ENCODE measurements around the gene PVALEF.

DNA sequence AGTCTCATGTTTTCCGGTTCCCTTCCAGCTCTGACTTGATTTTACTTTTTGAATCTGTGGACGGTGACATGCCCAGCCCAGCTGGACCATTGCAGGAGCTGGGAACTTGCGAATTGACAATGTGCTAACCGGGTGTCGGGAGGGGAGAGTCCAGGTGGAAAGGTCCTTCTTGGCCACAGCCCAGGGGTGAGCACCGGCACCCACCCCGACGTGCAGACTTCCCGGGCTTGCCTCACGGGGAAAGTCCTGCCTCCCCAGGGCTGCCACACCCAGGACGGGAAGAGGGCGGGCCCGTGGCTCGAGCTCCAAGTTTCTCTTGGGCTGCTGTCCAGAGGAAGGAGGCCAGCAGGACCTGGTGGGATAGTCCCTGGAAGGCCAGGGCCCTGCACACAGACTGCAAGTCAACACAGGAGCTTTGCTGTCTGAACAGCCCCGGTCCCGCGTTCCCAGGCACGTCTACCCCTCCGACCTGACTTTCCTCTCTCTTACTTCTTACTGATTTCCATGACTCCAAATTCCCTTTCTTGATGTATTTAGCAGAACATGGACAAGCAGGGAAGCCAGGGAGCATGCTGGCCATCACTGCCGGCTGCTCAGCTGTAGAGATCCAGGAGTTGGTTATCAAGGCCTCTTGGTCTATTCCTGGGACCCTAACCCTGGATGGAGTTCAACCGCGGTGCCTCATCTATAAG lies 17.8 kb downstream of the CARD14 start:
- RAMPAGE, long total RNA = no peak
- RRBS = 55% methylated on average over 4 of the region's 22 CpGs

GRCh38 chr17:80202101-80202477 lies 18.0 kb downstream of the SGSH start:
- RAMPAGE, long total RNA = no peak
- RRBS = no CpG with 5 or more reads among the region's 17 CpGs

DNA sequence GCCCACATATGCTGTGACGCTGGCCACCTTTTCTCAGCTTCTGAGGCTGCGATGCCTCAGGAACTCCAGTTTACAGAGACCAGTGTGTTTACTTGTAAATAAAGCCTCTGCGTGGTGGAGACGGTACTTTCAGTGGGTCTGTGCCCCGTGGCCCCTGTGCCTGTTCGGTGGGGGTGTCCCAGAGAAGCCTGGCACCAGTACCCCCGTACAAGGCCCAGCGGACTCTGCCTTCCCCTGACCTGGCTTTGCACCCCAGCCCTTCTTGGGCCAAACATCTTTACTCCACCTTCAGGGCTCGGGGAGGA lies 11.3 kb downstream of the SGSH start:
- RAMPAGE, long total RNA = no peak
- RRBS = no CpG with 5 or more reads among the region's 9 CpGs

DNA sequence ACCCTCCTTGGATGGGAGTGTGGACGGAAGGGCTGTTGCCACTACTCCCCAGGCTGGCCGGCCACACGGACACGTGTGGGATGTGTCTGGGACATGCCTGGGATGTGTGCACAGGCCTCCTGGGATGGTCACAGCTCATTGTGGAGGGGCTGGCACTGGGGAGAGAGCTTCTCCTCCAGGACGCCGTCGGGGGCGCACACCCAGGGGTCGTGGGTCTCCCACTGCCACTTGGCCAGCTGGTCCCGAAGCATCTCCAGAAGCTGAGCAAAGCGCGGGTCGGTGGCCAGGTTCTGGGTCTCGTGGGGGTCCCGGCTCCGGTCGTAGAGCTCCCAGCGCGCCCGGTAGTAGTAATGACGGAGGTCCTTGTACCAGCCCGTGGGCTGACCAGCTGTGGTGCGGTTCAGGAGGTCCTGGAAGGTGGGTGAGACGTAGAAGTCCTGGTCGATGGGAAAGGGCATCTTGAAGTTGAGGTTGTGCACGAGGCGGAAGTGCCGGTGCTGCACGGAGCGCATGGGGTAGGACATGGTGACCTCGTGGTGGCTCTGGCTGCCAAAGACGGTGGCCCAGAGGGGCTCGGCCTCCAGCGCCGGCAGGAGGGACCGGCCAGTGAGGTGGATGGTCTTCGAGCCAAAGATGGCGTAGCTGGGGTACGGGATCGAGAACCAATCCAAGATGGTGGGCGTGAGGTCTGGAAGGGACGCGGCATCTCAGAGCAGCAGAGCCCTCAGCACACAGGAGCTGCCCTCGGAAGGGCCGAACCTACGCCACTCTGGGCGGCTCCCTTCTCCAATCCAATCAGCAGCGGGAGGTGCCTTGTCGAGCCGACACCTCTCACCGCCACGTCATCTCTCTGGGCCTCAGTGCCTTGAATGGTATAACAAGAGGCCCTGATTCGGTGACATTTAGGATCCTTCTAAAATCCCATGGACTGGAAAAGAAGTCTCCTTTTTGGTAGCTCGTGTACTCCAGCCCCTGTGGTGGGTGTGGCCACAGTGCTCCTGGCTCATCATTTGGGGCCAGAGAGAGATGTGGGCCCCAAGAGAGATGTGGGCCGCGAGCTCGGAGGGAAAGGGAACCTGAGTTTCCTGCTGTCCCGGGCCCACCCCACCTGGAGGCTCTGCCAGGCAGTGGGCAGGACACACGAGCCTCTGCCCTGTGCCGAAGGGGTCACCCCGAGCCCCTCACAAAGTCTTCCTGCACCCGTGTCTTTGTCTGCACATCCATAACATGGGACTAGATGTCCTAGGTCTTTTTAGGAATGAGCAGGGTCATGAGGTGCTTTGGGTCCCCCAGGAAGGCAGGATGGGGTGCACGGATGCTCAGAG lies 9.3 kb downstream of the SGSH start:
- RAMPAGE, long total RNA = no peak
- RRBS = 97% methylated on average over 7 of the region's 63 CpGs

DNA sequence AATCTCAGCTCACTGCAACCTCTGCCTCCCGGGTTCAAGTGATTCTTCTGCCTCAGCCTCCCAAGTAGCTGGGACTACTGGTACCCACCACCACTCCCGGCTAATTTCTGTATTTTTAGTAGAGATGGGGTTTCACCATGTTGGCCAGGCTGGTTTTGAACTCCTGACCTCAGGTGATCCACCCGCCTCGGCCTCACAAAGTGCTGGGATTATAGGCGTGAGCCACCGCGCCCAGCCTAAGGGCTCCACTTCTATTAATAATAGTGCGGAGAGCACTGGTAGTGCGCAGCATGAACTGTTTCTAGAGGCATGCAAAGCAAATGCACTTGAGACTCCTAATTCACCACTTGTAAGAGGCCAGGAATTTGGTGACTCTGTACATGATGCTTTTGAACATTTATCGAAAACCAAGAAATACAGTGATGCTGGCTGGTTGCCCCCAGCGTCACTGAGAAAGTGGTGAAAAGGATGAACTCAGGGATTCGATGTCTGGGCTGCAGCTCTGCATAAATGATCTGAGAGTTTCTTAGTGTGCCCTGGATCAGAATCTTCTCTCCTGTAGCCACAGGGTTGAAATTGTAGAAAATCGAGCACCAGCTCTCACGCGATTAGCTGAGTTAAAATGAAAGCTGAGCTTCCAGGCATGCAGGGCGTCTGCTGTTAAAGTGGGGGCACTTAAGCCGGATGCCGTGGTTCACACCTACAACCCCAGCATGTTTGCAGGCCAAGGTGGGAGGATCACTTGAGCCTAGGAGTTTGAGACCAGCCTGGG lies 4.6 kb downstream of the RNF213 start:
- RAMPAGE, long total RNA = no peak
- RRBS = no CpG with 5 or more reads among the region's 18 CpGs

DNA sequence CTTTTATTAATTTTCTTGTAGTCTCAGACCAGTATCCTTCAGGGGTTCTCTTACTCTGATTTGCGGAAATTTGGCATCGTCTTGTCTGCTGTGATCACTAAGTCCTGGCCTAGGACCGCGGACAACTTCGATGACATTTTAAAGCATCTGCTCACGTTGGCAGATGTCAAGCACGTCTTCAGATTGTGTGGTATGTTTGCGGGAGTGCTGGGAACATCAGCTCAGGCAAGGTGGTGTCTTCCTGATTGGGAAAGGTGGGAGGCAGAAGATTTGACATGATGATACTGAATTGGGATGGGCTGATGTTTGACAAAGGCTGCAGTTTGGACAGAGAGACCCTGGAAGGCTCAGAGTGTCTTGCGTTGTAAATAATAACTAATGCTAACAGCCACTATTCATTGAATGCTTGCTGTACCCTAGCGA lies 64.4 kb downstream of the RNF213 start:
- RAMPAGE, long total RNA = no peak
- RRBS = no CpG with 5 or more reads among the region's 10 CpGs

GRCh38 chr17:80403583-80404147 lies 11.3 kb upstream of the ENDOV start:
- RAMPAGE, long total RNA = no peak
- RRBS = no CpG with 5 or more reads among the region's 5 CpGs

DNA sequence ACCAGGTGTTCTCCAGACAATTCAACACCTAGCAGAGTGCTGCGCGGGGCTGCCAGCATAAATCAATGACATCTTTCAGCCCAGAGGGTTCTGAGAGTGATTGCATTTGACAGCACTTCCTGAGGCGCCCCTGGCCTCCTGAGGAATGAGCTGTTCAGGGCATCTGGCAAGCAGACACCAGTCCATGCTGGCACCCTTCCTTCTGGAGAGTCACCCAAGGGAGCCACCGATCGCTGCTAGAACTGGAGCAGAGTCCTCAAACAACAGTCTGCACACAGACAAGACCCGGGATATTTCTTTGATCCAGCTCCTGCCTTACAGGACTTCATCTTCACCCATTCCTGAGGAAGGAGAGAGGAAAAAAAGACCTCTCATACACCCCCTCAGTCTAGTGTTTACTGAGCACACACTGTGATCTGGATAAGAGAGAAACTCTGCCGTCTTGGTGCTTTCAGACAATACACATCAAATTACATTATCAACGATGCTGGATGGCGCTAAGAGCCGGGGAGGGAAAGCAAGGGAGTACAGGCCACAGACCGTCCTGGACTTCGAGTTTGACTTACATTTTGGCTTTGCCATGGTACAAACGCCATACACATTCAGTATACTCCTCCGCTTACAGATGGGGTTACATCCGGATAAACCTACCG lies 23.1 kb downstream of the NPTX1 start:
- RAMPAGE, long total RNA = no peak
- RRBS = 100% methylated on average over 1 of the region's 16 CpGs

GRCh38 chr17:80501942-80502534 lies 25.6 kb upstream of the NPTX1 start:
- RAMPAGE, long total RNA = no peak
- RRBS = no CpG with 5 or more reads among the region's 17 CpGs

GRCh38 chr17:80586455-80587358 lies 42.1 kb downstream of the RPTOR start:
- RAMPAGE, long total RNA = no peak
- RRBS = 89% methylated on average over 6 of the region's 44 CpGs

DNA sequence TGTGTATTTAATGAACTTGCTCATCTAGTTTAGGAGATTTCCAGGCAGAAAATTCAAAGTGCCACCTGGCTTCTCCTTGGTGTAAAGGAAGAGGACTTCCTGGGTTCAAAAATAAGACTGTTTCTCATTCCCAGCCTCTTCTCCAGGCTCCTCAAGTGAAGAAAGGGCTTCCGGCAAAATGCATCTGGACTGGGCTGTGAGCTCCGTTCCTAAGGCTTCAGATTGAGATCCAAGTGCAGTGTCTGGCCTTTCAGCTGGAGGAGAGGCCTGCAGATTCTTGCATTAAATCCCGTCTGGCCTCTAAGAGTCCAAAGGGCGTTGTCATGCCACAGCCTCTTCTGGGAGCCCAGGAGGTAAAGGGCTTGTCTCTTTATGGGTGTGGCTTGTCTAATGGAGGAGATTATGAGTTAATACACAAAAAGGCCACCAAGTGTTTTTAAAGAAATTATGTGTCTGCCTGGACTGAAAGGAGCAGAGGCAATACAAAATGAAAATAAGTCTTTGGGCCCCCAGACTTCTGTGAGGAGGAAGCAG lies 55.3 kb downstream of the RPTOR start:
- RAMPAGE, long total RNA = no peak
- RRBS = no CpG with 5 or more reads among the region's 4 CpGs

- RAMPAGE, long total RNA = no peak
- RRBS = no CpG with 5 or more reads among the region's 15 CpGs
These were observed 198.6 kb downstream of the RPTOR start for GRCh38 chr17:80743095-80743820.

DNA sequence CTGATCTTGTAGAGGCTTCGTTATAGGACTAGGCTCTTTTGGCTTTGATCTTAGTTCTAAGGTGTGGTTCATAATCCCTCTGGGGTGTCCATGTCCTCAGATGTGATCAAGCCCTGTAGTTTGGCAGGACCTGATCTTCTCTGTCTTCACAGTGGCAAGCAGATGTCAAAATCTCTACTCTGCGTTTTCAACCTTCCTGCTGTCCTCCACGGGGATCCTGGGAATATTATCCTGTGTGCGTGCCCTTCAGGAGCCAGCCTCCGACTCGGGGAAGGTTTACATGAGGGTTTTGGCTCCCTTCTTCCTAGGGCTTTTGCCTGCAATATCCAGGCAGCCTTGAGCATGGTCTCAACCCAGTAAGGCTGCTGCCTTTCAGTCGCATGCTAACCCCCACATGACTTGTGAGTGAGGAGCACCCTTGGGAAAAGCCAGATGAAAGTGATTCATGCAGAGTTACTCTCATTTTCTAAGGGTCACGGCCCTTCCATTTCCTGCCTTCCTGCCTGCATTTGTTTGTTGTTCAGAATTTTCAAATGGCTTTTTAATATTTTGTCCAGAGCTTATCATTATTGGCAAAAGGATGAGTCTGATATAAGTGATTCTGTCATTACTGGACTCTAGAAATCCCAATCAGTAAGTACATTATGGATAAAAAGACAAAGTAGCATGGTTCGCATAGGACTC lies 202.2 kb upstream of the CHMP6 start:
- RAMPAGE, long total RNA = no peak
- RRBS = no CpG with 5 or more reads among the region's 9 CpGs

- RAMPAGE, long total RNA = no peak
- RRBS = no CpG with 5 or more reads among the region's 4 CpGs
These were observed 124.0 kb upstream of the CHMP6 start for GRCh38 chr17:80867535-80868061.

GRCh38 chr17:81032139-81032536 lies 2.8 kb upstream of the BAIAP2 start:
- RAMPAGE, long total RNA = no peak
- RRBS = no CpG with 5 or more reads among the region's 16 CpGs

GRCh38 chr17:81090330-81090720 lies 55.4 kb downstream of the BAIAP2 start:
- RAMPAGE, long total RNA = no peak
- RRBS = no CpG with 5 or more reads among the region's 13 CpGs

GRCh38 chr17:81093981-81094576 lies 59.1 kb downstream of the BAIAP2 start:
- RAMPAGE, long total RNA = no peak
- RRBS = 95% methylated on average over 2 of the region's 11 CpGs

- RAMPAGE, long total RNA = no peak
- RRBS = 75% methylated on average over 4 of the region's 33 CpGs
These were observed 36.3 kb upstream of the PVALEF start for GRCh38 chr17:81128784-81129566.

- RAMPAGE, long total RNA = no peak
- RRBS = 52% methylated on average over 10 of the region's 19 CpGs
These were observed 20.9 kb upstream of the PVALEF start for GRCh38 chr17:81144347-81144880.

DNA sequence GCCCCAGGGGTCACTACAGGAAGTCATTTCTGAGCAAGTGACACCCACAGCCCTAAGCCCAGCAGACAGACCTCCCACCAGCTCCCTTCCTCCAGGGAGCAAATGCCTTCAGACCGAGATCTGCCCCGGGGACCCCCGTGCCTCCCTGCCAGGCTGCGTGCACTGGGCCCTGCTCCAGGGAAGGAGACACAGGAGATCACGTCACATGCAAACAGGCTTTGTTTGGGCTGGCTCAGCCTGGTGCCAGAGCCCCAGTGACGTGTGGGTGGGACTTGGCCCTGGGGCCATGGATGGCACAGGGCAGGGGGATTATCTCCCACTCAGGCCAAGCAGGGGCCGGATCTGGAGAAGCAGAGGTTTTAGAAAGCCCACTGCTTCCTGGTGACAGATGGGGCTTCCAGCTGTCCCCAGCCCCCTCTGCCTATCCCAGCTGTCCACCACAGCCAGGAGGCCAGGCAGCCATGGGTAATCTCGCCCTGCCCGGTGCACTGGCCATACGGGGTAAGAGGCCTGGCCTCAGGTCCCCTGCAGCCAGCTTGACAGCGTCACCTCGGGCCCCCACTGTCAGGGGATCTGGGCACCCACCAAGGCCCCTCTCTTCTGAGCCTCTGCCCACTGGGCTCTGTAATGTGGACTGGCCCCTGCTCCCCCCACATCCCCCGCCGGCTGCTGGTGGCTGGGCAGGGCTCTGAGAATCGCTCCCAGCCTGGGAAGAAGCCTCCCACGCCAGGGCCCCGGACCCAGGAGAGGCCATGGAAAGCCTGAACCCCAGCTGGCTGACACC lies at the start of gene PVALEF:
Gene PVALEF (plus strand): TSS at position 693 of the 784 bp plus-strand sequence.
- RAMPAGE, long total RNA = no peak
- RRBS = 14% methylated on average over 4 of the region's 17 CpGs